Neuron (in vitro differentiated cells): ENCODE measurements around a stretch of chr17.

DNA sequence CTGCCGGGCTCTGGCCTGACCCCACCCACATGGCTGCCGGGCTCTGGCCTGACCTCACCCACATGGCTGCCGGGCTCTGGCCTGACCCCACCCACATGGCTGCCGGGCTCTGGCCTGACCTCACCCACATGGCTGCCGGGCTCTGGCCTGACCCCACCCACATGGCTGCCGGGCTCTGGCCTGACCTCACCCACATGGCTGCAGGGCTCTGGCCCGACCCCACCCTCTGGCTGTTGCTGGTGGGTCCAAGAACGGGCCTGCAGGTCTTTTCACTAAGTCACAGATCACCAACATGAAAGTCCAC lies 34.6 kb upstream of the DOC2B start:
- PRO-cap, result bidirectional peak, plus-strand start at position 205 of the sequence, minus-strand start outside the sequence

- PRO-cap, result no peak
These were observed 76.4 kb upstream of the DOC2B start for GRCh38 chr17:257714-258327.

- PRO-cap, result no peak
These were observed 85.2 kb downstream of the RPH3AL start for GRCh38 chr17:267195-267967.

GRCh38 chr17:342995-343609 lies 9.5 kb downstream of the RPH3AL start:
- PRO-cap, result no peak

GRCh38 chr17:549216-549942 lies 139.3 kb downstream of the C17orf97 start:
- PRO-cap, result no peak

DNA sequence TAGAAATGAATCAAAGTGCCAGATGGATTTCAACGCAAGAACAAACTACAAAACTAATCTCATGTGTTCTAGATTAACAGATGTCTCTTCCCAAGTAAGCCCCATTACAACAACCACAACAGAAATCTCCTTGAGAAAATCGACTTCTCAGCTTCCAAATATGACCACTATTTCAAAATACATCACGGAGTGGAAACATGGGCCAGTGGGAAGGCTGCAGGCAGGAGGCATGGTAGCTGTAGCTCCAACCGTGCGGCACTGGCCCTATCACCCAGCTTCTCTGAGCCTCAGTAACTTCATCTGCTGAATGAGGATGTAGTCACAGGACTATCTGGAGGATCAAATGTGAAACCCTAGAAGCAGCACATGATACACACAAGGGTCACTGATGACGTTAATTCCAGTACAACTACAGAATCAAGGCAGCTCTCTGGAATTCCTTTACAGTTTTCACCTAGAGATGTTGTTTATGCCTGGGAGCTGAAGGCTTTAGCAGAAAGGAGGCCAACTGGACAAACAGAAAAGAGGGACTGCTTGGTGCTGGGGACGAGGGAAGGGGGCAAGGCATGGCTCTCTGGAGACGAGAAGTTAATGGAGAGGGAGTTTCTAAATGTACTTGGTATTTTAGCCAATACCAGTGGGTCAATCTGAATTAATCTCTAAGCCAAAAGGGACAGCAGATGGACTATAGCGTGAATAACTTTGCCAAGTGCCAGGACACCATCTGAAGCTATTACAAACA lies 112.1 kb downstream of the VPS53 start:
- PRO-cap, result no peak

DNA sequence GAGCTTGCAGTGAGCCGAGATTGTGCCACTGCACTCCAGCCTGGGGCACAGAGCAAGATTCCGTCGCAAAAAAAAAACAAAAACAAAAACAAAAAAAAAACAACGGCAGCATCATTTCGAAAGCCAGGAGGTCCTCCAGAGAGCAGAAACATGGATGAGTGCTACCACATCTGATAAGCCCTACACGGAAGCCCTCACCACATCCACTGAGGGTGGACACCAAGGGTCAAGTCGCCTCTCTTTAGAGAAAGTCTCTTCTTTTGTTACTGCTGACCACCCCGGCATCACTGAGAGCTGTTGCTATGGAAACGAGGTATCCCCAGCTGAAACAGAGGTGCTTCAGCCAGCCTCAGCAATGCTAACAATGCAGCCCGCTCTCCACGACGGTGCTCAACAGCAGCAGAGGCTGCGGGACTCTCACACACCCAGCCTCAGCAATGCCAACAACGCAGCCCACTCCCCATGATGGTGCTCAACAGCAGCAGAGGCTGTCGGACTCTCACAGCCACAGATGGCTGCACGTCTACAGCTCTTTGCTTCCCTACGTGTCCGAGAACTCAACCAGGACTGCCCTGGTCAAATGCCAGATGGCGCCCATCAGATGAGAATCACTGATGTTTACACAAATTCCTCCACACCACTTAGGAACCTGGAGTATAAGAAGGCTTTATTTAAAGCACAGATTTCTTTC lies 41.4 kb downstream of the VPS53 start:
- PRO-cap, result no peak

DNA sequence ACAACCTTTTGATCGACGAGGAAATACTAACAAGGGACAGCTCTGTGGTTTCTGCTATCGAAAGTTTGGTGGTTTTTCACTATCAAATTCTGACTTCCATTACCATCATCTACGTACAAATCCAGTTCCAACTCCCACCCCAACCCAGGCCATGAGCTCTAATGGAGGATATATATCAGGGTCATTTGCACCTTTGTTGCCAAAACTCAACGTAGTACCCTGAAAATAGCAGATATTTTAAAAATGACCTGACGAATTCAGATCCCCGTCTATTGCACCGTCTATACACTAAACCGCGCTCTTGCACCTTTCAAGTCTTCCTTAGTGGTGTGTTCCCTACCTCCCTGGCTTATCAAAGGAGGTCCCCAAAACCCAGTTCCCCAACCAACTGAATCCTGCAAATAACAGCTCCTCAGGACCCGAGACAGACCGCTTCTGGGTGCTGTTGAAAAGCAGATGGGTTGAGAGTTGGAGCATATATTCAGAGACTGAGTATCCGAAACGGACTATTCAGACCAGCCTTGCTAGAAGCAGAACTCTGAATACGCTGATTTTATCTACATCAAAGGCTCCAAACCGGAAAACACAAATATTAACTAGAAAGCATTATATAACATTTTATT lies 732 bp downstream of the GLOD4 start:
- PRO-cap, result bidirectional peak, plus-strand start at position 427 of the sequence, minus-strand start at position 152 of the sequence

GRCh38 chr17:789034-789764 lies 7.0 kb downstream of the MRM3 start:
- PRO-cap, result no peak

DNA sequence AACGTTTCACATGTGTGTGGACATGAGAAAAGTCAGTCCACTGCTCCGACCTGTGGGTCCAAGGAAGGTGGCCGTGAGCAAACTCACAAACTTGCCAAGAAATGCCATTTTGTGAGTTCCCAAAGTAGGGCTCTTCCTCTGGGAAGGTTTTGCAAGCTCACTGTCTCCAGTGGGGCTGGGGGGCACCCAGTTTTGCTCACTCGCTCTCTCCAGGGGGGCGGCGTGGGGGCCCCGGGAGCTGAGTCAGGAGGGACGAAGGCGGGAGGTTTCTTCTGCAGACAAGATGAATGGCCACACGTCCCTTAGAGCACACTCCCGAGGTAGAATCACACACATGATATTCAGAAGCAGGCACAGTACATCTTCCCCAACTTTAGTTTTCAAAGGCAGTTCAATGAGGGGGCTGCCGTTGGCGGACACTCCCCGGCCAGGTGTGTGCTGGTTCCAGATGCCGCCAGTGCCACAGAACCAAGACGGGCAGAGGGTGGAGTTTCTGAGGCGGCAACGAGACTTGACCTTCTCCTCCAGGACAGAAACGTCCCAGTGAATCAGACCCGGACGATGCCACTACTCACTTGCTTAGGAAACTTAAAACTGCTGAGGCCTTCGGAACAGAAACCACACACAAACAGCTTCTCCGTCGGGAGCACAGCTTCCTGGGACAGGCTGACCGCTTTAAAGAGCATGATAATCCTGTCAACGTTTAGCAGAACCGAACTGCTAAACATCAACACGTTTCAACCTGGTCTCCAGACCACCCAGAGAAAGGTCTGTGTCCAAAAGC lies 68.5 kb downstream of the MRM3 start:
- PRO-cap, result no peak

DNA sequence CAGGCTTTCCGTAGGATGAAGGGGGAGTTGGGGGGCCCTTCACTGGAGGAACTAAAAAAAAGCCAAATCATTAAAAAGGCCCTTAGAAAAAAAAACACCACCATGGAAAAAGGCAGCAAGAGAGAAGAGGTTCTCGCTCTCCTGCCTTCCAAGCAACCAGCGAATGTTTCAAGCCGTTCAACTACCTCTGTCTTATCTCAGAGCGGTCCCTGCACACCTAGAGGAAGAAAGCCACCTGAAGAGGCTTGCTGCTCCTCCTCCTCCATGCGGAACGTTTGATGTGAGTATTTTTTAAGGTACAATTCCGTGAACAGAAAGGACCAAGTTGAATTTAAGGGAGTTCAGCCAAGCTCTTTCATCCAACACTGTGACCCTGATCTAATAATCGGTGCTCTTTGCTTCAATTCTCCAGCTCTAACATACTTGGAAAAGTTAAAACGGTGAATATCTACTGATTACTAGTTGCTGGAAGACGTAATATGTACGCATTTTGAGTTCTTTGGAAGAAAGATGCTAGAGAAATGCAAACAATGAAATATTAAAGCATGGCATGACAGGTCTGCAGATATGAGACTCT lies 9.1 kb downstream of the NXN start:
- PRO-cap, result no peak

GRCh38 chr17:977796-978749 lies 1.5 kb downstream of the NXN start:
- PRO-cap, result bidirectional peak, plus-strand start at chr17:978691, minus-strand start at chr17:978573

- PRO-cap, result bidirectional peak, plus-strand start at chr17:979271, minus-strand start at chr17:978984
These were observed 830 bp downstream of the NXN start for GRCh38 chr17:978750-979142.

DNA sequence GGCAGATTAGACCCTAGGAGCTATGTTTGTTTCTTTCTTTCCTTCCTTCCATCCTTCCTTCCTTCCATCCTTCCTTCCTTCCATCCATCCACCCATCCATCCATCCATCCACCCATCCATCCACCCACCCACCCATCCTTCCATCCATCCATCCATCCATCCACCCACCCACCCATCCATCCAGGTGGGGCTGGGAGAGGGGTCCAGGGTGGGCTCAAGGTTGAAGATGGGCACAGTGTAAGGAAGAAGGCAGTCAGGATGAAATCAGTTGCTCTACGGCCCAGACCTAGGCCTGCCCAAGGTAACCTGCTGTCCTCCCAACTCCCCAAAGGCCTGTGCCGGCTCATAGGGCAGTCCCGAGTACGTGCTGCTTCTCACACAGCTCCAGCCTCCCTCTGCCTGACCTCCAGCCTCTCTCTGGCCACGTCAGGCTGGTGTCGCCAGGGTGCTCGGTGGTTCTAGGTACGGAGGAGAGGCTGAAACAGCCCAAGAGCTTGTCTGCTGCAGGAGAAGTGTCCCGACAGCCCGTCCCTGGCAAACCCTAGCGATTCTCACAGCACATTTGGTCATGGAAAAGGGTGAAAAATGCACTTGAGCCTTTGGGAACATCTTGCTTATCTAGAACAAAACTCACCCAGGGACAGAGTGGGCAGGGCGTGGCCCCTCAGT lies 40.2 kb downstream of the TIMM22 start:
- PRO-cap, result no peak

- PRO-cap, result no peak
These were observed 48.5 kb downstream of the TIMM22 start for GRCh38 chr17:1045324-1045903.

DNA sequence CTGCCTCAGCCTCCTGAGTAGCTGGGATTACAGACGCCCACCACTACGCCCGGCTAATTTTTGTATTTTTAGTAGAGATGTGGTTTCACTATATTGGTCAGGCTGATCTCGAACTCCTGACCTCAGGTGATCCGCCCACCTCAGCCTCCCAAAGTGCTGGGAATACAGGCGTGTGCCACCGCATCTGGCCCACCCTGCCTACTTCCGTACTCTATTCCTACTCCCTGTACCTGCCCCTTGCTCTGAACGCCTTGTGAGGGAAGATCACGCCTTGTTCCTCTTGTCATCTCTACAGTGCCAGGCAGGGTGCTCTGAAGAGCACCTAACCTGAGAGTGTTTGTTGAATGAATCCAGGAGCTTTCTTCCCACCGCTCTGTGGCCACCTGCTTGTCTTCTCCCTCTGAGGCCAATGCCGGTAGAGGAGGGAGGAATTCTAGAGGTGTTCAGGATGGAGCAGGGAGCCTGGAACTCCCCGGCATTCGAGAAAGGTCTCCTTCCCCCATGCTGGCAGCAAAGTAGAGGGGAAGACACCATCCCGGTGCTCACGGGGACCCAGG lies 73.1 kb downstream of the ABR start:
- PRO-cap, result no peak

GRCh38 chr17:1137493-1137910 lies 42.3 kb downstream of the ABR start:
- PRO-cap, result no peak

- PRO-cap, result no peak
These were observed 32.2 kb downstream of the ABR start for GRCh38 chr17:1147531-1147998.

DNA sequence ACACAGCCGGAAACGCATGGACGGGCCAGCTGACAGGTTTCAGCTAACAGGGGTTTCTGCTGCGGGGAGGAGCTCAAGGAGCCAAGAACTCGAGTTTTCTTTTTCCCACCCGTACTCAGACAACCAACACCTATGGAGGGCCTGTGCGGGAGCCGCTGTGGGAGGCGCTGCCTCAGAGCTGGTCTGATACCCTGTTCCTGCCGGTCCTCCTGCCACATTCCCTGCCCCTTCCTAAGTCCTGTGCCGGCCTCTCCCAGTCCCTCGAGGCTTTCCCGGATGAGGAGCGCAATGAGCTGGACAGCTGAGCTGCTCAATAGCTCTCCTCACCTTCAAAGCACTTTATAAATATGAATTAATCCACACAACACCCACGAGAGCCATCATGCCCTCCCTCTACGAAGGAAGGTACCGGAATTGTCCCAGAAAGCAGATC lies 6.2 kb downstream of the ABR start:
- PRO-cap, result no peak

DNA sequence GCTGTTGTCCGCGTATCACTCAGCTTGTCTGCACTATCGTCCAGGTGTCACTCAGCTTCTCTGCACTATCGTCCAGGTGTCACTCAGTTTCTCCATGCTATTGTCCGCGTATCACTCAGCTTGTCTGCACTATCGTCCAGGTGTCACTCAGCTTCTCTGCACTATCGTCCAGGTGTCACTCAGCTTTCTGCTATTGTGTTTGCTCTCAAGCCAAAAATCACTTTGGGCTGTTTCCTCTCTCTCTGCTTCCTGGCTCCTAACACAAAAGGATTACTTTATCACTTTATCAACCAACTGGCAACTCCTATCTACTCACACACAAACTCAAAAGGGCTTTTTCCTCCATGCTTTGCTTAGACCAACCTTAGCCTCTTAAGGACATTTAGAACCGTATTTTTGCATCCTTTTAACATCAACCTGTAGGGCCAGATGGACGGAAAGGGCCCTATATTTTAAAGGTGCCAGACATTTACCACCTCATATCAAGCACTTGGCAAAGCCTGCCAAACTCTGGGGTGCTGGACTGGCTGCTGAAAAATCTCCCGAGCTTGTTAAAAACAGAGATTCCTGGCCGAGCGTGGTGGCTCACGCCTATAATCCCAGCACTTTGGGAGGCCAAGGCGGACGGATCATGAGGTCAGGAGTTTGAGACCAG lies 30.8 kb upstream of the ABR start:
- PRO-cap, result no peak